ENCODE data around the gene SLC22A7.

GRCh38 chr6:43171744-43172080 is 643 bp downstream of the SRF start:
- PRO-cap, result bidirectional peak, plus-strand start at chr6:43171955, minus-strand start at chr6:43171882
- RAMPAGE, long total RNA, 4 experiments, result start-site peak on the plus strand in 3 of 4 experiments, at chr6:43171816-43172163 at its widest, 18 to 35 reads per replicate

- PRO-cap, result no peak
- RAMPAGE, long total RNA, 4 experiments, result no peak in any of the 4 experiments
These were observed 2.5 kb downstream of the SRF start for GRCh38 chr6:43173400-43174144.

DNA sequence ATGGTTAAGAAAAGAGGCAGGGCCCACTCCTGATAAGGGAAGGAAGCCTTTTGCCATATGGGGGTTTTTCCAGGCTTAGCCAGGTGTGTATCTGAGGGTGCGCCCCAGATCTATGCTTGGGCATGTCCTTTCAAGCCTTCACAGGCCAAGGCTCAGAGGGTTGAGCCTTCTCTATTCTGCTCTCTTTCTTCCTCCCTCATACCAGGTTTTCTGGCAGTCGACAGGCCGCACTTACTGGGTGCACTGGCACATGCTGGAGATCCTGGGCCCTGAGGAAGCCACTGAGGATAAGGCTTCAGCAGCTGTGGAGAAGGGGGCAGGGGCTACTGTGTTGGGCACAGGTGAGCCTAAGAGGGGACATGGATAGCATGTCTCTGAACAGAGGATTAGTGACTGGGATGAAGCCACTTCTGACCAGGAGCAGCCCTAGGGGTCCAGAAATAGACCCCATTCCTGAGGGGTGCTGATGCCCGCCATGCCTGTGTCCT is 4.8 kb downstream of the CUL9 start:
- PRO-cap, result no peak
- RAMPAGE, long total RNA, 4 experiments, result start-site peak on the plus strand in 3 of 4 experiments, centred at positions 225 to 245 of the sequence, 18 to 65 reads per replicate

DNA sequence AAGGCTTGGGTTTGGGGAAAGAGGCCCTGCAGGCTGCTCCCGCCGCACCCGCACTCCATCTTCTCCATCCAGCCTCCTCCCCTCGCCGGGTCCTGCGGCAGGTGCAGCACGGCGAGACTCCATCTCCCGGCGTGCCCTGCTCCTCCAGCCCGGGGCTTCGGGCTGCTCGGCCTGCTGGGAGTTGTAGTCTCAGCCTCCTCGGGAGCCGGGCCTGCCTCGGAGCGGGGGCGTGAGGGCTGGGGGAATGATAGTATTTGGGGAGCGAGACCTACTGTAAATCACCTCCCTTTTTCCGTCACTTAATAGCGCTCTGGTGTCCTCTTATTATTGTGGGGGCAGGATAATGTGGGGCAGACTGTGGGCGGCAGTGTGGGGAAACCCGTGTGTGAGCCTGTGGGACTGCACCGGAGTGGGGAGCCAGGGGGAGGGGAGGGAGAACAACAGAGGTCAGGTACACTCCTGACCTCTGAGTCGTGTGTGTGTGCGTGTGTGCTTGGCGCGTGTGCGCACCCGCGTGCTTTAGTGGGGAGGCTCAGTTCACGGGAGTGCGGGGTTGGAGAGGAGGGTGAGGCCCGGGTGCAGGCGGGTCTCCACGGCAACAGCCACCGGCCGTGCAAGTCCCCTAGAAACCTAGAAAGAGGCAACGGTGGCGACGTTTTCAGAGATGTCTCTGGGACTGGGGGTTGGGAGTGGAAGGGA is 4.0 kb downstream of the TTBK1 start:
- PRO-cap, result no peak
- RAMPAGE, long total RNA, 4 experiments, result no peak in any of the 4 experiments

DNA sequence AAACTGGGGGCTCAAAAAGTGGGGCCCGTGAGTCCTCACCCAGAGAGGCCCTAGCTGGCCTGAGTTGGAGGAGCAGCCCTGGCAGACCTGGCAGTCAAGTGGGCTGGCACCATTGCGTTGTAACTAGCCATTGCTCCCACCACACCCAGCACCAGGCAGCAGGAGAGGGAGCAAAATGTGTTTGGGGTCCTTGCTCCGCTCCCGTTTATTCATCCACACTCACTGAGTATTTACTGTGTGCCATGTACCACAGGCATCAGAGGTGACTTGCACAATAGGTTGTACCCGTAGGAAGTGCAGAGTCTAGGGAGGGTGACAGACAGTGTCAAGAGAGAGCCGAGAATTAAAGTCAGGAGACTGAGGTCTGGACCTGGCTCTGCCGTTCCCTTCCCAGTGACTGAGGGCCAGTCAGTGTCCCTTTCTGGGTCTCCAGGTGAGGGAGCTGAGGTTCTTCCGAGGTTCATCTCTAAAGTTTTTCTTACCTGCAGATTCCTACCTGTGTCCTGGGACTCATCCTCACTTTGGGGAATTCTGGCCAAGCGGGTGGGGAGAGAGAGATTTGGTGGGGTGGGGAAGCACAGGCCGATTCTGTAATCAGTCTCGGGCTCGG is 22.3 kb downstream of the TTBK1 start:
- PRO-cap, result no peak
- RAMPAGE, long total RNA, 4 experiments, result no peak in any of the 4 experiments

- PRO-cap, result no peak
- RAMPAGE, long total RNA, 4 experiments, result no peak in any of the 4 experiments
These were observed 14.1 kb upstream of the SLC22A7 start for GRCh38 chr6:43283790-43284605.

DNA sequence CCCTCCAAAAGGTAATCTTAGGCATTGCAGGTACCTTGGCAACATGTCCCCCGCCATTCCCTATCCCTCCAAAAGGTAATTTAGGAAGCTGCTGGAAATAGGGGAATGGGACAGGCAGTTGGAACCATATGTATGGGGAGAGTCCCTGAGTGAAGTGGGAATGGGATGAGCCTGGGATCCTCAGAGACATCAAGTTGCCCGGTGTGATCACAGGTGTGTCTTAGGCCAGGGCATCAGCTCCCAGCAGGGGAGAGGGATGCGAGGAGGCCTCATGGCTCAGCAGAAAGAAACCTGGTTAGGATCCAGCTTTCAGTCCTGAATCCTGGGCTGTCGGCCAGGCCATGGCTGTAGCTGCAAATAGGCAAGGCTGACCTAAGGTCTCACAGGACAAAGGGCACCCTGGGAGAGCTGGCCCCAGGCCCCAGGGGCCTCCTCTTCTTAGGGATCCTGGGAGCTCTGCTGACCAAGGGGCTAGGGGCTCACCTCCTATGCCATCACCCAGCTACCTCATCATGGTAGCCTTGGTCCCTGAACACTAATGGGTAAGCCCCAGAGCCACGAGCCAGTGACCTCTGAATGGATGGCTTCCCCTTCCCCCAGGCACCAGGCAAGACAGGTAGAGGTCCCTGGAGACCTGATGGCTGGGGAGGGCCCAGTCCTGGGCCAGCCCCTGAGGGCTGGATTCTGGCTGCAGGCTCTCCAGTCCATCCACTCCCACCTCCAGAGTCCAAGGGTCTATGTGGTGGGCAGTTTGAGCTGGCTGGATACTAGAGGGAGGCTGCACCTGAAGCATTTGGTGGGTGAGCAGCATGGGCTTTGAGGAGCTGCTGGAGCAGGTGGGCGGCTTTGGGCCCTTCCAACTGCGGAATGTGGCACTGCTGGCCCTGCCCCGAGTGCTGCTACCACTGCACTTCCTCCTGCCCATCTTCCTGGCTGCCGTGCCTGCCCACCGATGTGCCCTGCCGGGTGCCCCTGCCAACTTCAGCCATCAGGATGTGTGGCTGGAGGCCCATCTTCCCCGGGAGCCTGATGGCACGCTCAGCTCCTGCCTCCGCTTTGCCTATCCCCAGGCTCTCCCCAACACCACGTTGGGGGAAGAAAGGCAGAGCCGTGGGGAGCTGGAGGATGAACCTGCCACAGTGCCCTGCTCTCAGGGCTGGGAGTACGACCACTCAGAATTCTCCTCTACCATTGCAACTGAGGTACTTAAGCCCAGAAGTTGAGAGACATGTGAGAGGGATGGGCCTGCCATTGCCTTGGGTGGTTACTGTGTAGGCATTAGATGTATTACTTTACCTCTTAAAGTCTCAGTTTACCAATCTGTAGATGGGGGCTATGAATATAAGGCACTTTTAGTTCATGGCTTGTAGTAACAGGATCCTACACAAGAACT is at the start of gene SLC22A7:
Gene SLC22A7, plus strand, starts transcription at position 711 of the 1,393 bp plus-strand sequence.
- PRO-cap, result no peak
- RAMPAGE, long total RNA, 4 experiments, result no peak in any of the 4 experiments

DNA sequence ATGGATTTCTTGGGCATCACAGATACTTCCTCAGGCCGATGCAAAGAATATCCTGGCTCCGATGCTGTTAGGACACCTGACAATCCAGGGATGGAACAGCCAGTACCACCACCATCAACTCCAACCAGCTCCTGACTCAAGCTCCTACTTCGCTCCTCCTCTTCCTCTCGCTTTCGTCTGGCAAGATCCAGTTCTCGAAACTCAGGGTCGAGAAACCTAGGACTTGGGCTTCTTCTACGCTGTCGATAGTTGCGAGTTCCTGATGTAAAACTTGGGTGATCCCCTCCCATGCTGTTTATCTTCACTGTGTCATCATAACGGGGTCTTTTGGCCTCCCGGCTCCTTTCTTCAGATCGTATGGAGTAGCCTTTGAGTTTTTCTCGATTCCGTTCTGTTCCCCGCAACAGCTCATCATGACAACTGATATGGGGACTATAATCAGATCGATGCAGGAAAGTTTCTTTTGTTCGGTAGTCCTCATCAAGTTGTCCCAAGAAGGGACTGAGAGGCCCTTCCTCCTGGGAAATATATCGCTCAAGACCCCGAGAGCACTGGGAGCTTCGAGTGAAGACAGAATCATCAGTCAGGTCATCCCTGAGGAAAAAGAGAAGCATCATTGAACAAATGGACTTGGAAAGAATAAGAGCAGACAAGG is 12.1 kb downstream of the ZNF318 start:
- PRO-cap, result no peak
- RAMPAGE, long total RNA, 4 experiments, result no peak in any of the 4 experiments

DNA sequence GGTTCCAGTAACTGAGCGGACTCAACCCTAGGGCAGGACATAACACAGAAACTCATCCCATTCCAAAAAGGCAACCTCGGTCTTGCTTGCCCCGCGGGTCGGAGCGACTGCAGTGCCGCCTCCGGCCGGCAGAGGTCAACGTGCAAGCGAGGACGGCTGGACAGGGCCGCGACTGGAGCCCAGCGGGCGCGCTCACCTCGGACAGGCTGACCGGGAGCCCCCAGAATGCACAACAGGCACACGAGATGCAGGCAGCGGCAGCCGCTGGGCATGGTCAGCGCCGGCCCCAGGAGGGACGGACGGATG is 841 bp downstream of the DLK2 start:
- PRO-cap, result no peak
- RAMPAGE, long total RNA, 4 experiments, result start-site peak on the plus strand in 1 of 4 experiments, centred at position 171 of the sequence, 14 reads per replicate

DNA sequence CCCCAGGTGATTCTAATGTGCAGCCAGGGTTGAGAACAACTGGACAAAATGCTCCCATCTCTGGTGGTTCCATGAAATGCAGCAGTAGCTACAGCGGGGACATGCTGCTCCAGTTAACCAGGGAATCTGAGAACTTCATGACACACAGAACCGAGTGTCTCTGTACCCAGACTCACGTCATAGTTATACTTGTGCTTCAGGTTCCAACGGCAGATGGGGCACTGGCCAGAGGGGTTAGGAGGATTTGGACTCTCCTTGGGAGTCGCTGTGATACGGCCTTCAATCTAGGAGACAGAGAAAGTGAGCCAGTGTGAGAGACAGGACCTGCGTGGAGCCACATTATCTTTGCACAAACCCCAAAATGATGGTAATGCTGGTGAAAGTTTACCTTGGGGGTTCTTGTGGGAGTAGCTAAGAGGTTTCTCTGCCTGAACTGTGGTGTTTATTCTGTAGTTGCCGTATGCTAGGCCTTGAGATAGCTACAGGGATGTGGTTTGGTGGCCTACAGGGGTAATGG is 9.2 kb downstream of the MRPS18A start:
- PRO-cap, result no peak
- RAMPAGE, long total RNA, 4 experiments, result no peak in any of the 4 experiments

GRCh38 chr6:43704119-43704450 is 16.5 kb upstream of the MRPS18A start:
- PRO-cap, result no peak
- RAMPAGE, long total RNA, 4 experiments, result no peak in any of the 4 experiments

DNA sequence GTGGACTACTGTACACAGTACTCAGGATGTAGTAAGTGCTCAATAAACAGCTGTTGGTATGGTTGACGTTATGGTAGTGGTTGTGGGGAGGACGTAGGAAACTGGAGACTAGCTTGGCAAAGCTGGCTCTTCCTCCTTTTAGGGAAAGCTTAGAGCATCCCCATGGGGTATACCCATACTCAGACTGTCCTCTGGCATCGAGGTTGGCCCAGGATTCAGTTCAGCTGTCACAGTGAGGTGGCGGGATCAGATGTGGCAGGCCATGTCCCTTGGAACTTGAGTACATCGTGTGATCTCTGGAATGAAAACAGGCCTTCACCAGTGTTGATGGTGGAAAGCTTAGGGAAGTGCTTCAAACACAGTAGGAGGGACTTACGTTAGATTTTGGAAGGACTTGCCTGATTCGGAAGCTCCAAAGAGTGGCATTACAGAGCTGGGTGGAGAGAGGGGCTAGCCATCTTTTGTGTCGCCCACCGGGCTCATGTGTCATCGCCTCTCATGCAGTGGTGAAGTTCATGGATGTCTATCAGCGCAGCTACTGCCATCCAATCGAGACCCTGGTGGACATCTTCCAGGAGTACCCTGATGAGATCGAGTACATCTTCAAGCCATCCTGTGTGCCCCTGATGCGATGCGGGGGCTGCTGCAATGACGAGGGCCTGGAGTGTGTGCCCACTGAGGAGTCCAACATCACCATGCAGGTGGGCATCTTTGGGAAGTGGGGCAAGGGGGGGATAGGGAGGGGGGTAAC is 7.1 kb downstream of the VEGFA start:
- PRO-cap, result no peak
- RAMPAGE, long total RNA, 4 experiments, result no peak in any of the 4 experiments

DNA sequence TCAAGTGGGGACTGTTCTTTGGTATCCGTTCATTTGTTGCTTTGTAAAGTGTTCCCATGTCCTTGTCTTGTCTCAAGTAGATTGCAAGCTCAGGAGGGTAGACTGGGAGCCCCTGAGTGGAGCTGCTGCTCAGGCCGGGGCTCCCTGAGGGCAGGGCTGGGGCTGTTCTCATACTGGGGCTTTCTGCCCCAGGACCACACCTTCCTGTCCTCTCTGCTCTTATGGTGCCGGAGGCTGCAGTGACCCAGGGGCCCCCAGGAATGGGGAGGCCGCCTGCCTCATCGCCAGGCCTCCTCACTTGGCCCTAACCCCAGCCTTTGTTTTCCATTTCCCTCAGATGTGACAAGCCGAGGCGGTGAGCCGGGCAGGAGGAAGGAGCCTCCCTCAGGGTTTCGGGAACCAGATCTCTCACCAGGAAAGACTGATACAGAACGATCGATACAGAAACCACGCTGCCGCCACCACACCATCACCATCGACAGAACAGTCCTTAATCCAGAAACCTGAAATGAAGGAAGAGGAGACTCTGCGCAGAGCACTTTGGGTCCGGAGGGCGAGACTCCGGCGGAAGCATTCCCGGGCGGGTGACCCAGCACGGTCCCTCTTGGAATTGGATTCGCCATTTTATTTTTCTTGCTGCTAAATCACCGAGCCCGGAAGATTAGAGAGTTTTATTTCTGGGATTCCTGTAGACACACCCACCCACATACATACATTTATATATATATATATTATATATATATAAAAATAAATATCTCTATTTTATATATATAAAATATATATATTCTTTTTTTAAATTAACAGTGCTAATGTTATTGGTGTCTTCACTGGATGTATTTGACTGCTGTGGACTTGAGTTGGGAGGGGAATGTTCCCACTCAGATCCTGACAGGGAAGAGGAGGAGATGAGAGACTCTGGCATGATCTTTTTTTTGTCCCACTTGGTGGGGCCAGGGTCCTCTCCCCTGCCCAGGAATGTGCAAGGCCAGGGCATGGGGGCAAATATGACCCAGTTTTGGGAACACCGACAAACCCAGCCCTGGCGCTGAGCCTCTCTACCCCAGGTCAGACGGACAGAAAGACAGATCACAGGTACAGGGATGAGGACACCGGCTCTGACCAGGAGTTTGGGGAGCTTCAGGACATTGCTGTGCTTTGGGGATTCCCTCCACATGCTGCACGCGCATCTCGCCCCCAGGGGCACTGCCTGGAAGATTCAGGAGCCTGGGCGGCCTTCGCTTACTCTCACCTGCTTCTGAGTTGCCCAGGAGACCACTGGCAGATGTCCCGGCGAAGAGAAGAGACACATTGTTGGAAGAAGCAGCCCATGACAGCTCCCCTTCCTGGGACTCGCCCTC is 14.7 kb downstream of the VEGFA start:
- PRO-cap, result no peak
- RAMPAGE, long total RNA, 4 experiments, result no peak in any of the 4 experiments

DNA sequence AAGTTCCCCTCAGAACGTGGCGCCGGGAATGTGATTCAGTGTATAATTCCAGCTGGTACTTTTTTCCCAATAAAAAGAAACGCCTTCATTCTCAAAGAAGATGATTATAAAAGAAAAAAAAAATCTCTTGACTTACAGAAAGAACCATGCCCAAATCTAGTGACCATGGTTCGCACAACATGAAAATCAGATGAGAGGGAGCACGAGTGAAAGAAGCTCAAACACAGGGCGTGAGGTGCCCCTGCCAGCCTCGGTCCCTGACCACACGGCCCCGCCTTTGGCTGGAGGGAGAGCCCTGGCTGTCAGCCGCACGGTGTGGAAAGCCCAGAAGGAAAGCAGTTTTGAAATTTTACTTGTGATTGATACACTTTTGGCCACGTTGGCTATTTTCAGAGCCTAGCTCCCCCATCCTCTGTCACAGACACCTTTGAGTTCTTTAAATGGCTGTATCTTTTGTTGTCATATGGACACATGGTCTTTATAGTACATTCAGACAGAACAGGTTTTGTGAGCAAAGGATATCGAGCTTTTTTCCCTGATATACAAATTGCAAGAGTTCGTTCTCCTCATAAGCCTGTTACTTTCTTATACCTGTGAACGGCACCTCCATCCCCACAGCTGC is 31.8 kb downstream of the VEGFA start:
- PRO-cap, result no peak
- RAMPAGE, long total RNA, 4 experiments, result no peak in any of the 4 experiments

DNA sequence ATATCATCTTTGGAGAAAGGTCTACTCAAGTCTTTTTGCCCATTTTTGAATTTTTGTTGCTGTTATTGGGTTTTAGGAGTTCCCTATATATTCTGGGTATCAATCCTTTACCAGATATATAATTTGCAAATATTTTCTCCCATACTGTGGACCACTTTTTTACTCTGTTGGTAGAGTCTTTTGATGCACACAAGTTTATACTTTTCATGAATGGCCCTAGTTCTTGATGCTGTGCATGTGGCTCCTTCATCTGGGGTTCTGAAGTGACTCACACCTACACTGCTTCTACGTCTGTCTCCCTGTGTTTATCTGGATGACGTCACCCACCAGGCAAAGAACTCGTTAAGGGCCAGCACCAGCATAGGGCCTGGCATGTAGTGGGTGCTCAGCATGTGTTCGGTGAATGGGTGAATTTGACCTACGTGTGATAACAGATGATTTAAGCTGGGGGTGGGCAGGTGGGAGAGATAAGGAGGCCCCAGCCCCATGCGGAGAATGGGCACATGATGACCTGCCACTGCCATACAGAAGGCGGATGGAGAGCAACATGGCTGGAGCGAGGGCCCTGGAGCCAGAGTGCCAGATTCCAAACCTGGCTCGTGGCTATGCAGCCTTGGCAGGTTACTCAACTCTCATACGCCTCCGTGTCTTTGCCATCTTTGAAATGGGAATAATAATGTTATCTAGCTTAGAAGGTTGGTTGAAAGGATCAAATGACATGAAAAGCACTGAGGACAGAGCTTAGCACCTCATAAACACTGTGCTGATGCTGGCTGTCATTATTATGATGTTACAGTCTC is 39.4 kb downstream of the VEGFA start:
- PRO-cap, result no peak
- RAMPAGE, long total RNA, 4 experiments, result no peak in any of the 4 experiments

DNA sequence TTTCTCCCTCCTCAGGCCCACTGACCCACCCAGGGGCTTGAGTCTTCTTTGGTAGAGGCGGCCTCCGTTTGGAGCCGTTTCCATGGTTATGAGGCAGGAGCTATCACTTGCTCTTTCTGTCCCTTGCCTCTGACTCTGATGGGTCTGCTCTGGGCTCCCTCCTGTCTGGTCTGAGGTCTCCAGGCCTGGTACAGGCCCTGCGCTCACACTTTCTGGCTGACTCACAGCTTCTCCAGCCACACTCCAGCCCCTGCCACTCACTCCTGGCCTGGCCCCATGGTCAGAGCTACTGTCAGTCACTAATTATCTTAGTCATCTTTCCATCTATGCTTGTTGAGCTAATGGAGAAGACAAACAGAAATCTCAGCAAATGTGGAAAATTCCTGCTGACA is 63.1 kb downstream of the VEGFA start:
- PRO-cap, result no peak
- RAMPAGE, long total RNA, 4 experiments, result no peak in any of the 4 experiments

GRCh38 chr6:43916706-43917264 is 146.8 kb downstream of the VEGFA start:
- PRO-cap, result no peak
- RAMPAGE, long total RNA, 4 experiments, result no peak in any of the 4 experiments

- PRO-cap, result no peak
- RAMPAGE, long total RNA, 4 experiments, result no peak in any of the 4 experiments
These were observed 152.0 kb downstream of the VEGFA start for GRCh38 chr6:43922012-43922453.

- PRO-cap, result no peak
- RAMPAGE, long total RNA, 4 experiments, result no peak in any of the 4 experiments
These were observed 133.3 kb downstream of the MRPL14 start for GRCh38 chr6:43993835-43994459.

DNA sequence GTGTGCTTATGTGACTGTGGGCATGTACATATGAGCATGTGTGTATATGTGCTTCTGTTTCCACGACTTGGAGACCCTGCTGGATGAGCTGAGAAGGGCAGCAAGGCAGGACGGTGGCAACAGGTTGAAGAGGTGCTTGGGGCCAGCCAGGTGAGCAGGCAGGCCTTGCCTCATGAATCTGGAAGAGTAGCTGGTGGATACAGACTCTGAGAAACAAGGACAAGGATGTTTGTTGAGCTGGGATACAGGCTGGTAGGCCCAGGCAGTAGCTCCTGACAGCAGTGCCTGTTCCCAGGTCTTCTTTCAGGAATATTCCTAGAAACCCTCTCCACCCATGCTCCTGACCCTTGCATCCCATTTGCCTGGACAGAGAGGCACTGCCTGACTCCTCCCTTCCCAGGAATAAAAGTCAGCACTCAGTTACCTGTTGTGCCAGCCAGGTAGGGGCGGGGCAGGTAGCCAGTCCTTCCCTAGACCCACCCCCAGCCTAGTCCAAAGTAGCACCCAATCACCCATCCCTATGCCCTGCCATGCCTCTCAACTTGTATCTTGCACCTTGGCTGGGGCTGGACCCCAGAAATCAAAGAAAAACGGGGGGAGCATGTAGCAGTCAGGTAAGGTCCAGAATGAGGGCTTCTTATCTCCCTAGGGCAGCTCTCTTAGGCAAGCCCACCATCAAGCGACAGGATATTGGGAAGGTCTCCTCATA is 130.0 kb downstream of the MRPL14 start:
- PRO-cap, result no peak
- RAMPAGE, long total RNA, 4 experiments, result no peak in any of the 4 experiments